UCH-1 (cell line): ENCODE measurements around the genes IL3 and IRF1.

GRCh38 chr5:132060382-132060803 lies at the start of gene IL3:
TSS of gene IL3 (plus strand) at chr5:132060655.
- RRBS: no CpG with 5 or more reads among the region's 14 CpGs

GRCh38 chr5:132074551-132074806 lies 890 bp downstream of the CSF2 start:
- RRBS: no CpG with 5 or more reads among the region's 6 CpGs

DNA sequence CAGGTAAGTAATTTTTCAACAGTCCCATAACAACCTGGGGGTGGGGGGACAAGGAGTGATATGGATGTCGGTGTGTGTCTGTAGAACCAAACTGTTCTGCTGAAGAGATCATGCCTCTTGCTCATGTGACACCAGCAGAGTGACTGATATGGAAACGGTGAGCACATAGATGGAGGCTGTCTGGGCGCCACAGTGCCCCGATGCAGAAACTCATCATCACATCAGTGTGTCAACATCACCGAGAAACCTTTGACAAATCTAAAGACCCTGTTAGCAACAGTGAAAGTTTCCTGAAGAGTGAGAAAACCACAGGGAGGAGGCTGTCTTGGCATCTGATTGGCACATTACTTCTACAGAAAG lies 25.4 kb downstream of the CSF2 start:
- RRBS: no CpG with 5 or more reads among the region's 5 CpGs

- RRBS: no CpG with 5 or more reads among the region's 5 CpGs
Observed at GRCh38 chr5:132221808-132222368, 5.8 kb downstream of the P4HA2 start.

- RRBS: no CpG with 5 or more reads among the region's 17 CpGs
Observed at GRCh38 chr5:132224997-132226321, 2.2 kb downstream of the P4HA2 start.

DNA sequence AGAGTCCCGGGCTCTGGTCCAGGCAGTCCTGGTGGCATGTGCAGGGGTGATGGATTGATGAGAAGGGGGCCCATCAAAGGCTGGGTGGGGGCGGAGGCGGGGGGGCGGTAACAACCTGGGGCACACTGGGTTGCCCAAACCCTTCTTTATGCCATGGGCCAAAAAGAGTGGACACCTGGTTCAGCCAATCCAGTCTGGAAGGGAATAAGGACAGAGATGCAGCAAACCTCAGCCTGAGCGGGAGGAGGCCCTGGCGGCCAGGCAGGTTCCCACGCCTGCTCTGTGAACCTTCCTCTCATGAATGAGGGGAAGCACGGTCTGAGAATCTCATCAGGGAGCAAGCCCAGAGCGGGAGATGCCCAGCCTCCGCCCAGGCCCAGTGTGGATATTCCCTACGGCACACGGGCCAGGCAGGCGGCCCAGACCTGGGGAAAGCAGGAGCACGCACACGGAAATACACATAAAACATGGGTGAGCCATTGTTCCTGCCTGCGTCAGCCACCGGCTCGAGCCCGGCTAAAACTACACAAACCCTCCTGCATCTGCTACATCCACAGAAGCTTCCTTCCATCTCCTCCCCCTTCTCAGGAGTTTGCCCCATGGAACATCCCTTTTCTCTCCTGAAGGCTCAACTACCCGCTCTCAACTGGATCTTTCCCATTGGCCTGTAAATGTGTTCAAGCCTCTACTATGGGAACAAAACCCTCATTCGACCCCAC lies 1.0 kb upstream of the P4HA2 start:
- RRBS: no CpG with 5 or more reads among the region's 21 CpGs

- RRBS: no CpG with 5 or more reads among the region's 3 CpGs
Observed at GRCh38 chr5:132263875-132264430, 6.5 kb downstream of the PDLIM4 start.

DNA sequence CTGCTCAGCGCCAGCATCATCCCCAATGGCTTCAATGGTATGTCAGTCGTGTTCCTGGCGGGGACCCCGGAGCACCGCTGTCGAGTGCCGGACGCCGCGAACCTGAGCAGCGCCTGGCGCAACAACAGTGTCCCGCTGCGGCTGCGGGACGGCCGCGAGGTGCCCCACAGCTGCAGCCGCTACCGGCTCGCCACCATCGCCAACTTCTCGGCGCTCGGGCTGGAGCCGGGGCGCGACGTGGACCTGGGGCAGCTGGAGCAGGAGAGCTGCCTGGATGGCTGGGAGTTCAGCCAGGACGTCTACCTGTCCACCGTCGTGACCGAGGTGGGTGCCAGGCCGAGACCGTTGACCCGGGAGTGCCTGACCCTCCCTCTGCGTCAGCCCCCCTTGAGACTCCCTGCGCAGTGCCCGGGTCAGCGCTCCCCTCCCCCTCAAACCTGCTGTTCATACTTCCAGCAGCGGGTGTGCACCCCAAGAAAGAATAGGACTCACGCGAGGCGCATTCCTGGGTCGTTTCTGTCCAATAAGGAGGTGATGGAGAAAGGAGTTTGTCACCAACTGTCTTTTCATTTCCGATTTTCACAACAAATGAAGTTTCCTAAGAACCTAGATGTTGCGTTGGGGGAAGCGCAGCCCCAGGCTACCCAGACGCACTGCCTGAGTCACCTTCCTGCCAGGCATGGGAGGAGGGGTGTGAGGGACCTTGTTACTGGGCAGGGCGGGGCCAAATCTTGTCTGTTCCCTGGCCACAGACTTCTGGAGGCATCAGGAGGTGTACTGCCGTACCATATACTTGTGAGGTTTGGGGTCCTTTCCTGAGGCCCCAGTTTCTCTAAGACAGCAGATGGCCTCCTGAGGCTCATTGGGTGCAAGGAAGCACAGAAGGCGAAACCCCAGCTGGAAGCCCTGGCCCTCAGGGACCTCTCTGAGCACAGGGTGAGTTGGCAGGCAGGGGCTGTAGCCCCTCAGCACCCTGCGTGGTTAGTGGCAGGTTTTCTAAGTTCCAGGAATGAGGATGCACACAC lies 804 bp downstream of the SLC22A4 start:
- RRBS: 4% methylated on average over 4 of the region's 53 CpGs

DNA sequence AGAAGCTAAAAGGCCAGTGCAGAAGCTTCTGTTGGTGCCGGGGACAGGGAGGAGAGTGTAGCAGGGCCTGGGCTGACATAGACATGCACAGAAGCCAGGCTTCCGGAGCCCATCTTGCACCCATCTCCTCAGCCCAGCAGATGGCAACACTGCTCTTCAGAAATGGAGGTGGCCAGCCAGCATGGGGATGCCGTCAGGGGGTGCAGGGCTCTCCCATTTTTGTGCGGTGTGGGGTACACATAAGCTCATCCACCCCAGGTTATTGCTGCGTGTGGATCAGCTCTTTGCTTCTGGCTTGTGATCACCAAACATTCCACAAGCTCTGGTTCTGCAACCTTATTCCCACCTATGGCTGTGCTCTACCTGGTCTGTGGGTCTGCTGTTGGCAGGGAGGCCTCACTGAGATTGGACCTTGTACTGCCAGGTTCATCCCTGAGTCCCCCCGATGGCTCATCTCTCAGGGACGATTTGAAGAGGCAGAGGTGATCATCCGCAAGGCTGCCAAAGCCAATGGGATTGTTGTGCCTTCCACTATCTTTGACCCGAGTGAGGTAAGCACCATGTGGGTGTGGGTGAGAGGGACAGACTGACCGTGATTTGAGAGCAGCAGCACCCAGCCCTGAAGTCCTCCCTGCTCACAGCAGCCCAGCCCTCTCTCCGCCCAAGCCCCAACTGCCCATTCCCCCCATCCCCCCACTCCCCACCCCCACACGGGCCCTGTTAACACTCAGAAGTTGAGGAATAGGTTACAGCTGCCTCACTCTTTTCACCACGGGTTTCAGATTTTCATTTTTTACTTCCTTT lies 17.3 kb downstream of the SLC22A5 start:
- RRBS: 10% methylated on average over 2 of the region's 13 CpGs

GRCh38 chr5:132410290-132410793 lies 40.8 kb downstream of the SLC22A5 start:
- RRBS: 2% methylated on average over 22 of the region's 36 CpGs

- RRBS: no CpG with 5 or more reads among the region's 1 CpG
Observed at GRCh38 chr5:132414644-132414899, 45.1 kb downstream of the SLC22A5 start.

- RRBS: no CpG with 5 or more reads among the region's 11 CpGs
Observed at GRCh38 chr5:132425419-132426472, 56.2 kb downstream of the SLC22A5 start.

GRCh38 chr5:132462512-132463085 lies 28.0 kb downstream of the IRF1 start:
- RRBS: no CpG with 5 or more reads among the region's 8 CpGs

GRCh38 chr5:132463086-132463859 lies 27.3 kb downstream of the IRF1 start:
- RRBS: no CpG with 5 or more reads among the region's 8 CpGs

DNA sequence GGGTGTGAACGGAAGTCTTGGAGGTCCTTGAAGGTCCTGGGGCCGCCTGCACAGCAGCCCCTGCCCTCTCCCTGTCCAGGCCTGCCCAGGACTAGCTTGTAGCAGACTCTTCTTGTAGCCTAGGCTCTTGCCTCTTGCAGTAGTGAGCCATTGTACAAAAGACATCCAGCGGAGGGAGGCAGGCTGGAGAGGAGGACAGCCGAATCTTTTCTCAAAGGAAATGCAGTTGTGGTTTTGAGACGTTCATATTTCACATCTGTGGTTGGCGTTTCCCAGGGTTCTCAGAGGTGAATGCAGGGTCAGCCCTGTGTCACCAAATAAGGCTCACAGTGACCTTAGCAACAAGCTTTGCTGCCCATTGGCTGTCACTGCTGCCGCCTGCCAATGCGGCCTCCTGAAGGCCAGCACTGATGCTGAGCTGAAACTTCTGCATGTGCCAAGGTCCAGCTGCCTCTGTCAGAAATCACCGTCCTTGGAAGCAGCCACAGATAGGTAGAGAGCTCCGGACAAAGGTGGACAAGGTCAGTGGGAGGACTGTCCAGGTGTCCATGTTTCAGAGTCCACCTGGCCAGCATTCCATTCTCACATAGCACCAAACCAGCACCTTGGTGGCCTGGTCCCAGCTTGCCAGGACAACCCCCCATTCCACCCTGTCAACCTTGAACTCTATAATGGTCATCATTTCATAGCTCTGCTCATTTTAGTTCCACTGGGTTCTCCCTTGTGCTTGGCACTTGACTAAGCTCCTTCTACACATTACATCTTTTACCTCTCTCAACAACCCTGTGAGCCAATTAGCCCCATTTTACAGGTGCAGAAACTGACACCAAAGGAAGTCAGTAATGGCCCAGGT lies 23.7 kb downstream of the IRF1 start:
- RRBS: no CpG with 5 or more reads among the region's 10 CpGs

- RRBS: no CpG with 5 or more reads among the region's 6 CpGs
Observed at GRCh38 chr5:132478308-132478928, 12.2 kb downstream of the IRF1 start.

DNA sequence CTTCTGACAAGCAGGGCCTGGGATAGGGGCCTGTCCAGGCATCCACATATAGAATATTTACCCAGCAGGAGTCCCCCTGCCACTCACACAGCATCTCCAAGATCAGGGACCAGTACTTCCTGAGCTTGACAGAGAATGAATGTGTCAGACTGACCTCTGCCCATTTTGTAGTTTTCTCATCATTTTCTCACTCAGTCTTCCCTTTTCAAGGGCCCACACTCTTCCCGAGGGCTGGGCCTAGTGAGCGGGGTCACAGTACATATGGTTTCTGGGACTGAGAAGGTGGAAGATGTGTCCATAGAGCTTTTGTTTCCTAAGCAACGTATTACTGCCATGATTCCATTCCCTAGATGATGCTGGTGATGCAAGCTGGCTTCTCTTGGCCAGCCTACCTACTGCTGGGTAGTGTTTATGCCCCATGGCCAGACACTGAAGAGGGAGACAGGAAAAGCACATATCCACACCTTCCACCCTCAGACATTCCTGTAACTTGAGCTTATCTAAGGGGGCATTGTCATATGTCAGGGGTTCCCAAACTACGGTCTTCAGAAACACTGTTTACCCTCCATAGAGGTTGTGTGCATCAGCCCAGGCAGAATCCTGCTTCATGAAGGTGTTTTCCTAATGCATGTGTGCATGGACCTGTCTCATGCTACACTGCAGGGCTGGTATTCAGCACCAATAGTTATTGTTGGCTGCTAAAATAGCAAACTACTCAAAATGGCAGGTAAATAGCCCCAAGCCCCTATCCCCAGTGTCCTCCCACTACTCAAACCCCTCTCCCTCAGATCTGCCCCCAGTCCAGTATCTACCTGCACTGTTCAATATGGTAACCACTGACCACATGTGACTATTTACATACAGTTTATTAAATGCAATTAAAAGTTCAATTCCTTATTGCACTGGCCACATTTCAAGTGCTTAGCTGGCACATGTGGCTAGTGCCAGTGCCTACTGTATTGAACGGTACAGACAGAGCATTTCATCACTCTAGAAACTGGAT lies 9.5 kb downstream of the IRF1 start:
- RRBS: no CpG with 5 or more reads among the region's 5 CpGs

GRCh38 chr5:132489856-132490883 lies at the start of gene IRF1:
TSS of gene IRF1 (minus strand) at chr5:132490773.
- RRBS: 2% methylated on average over 60 of the region's 120 CpGs

- RRBS: no CpG with 5 or more reads among the region's 2 CpGs
Observed at GRCh38 chr5:132587763-132588266, 31.0 kb downstream of the RAD50 start.